Skeletal muscle tissue (tissue), 7 donors: ENCODE measurements around a stretch of chr13.

DNA sequence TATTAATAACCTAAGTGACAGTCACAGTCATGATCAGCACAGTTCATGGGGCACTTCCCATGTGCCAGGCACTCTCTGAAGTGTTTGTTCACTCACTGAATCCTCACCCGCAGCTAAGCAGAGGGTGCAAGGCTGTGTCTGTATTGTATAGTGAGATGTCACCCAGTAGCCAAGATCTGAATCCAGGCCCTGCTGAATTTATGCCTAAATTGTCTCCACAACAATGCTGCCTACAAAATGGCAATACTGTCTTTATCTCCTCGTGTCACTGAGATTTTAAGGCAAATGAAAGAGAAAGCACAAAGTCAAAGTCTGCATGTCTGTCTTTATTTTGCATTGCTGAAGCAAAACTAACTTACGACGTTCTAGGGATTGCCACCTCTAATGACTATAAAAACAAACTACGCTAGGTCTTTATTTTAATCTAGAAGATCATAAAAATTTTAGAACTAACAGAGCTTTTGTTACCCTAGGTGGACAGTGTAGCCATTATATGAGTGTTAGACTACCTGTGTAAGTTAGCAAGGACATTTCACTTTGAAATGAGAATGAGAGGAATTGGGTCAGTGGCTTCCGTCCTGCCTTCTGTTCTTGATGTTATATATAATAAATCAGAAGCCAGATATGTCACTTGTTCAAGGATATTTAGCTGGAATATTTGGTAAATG is 286.9 kb downstream of the MYO16 start:
- PRO-cap, 3 experiments, result no peak in any of the 3 experiments
- RAMPAGE, long total RNA, result no peak
- RRBS, 2 experiments, result no CpG with 5 or more reads among the region's 6 CpGs

- PRO-cap, 3 experiments, result no peak in any of the 3 experiments
- RAMPAGE, long total RNA, result no peak
- RRBS, 2 experiments, result no CpG with 5 or more reads among the region's 5 CpGs
These were observed 519.0 kb downstream of the IRS2 start for GRCh38 chr13:109267316-109267771.

- PRO-cap, 3 experiments, result no peak in any of the 3 experiments
- RAMPAGE, long total RNA, result no peak
- RRBS, 2 experiments, result no CpG with 5 or more reads among the region's 4 CpGs
These were observed 517.0 kb downstream of the IRS2 start for GRCh38 chr13:109269312-109269906.

DNA sequence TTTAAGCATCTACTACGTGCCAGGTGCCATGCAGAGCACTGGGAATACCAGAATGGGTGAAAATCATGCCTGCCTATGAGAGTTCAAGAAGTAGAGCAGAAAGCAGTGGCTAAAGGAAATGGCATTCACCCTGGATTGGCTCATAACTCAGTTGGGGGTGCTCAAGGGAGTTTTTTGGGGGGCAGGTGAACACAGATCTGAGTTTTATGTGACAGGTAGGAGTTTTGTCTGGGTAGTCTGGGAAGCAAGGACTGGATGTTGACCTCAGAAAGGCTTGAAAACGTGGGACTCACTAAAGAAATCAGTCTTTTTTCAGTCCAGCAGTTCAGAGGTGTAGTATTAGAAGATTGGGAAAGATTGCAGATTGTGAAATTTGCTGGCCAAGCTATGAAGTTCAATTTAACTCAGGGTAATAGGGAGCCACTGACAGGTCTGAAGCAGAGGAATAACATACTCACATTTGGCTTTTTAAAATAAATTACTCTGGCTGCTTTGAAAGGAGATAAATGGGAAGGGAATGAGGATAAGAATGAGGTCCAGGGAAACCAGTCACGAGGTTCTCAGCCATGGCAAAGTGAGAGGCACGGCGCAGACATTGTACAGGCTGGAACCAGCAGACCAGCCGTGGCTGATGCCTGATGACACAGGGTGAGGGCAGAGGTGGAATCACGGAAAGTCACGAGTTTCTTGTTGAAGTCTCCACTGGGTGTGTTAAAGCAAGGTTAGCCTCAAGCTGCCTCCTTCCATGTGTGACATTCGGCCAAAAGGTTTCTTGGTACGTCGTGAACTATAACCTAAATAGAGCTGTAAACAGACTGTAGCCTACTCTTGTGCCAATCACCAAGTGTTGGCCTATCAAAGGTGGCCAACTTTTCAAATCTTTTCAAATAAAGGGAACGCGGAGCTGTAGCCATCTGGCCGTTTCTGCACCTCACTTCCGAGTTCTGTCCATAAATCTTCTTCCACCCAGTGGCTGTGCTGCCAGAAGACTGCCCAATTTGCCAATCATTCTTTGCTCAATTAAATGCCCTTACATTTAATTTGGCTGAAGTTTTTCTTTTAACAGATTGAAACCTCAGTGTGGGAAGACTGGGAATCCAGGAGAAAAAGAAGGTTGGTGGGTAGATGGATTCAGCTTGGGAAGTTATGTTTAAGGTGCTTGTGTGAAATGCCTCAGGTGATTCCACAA is 377.6 kb downstream of the IRS2 start:
- PRO-cap, 3 experiments, result no peak in any of the 3 experiments
- RAMPAGE, long total RNA, result no peak
- RRBS, 2 experiments, result no CpG with 5 or more reads among the region's 15 CpGs

DNA sequence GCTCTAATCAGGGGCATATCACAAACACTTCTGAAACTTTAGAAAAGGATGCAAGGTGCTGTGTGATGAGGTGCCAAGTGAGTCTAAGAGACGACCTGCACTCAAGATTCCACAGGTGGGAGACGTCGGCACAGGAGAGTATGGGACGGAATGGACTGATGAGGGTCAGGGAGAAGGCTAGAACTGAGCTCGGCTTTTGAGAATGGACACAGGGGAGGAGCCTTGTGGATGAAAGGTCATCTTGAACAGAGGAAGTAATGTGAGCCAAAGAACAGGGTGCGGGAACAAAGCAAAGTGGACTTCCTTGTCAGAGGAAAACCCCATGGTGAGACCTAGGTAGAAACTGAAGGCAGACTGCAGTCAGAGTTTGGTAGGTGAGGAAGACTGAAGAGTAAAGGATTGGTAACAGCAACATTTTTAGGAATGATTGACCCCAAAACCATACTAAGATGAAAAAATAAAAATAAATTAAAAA is 199.3 kb downstream of the IRS2 start:
- PRO-cap, 3 experiments, result no peak in any of the 3 experiments
- RAMPAGE, long total RNA, result no peak
- RRBS, 2 experiments, result no CpG with 5 or more reads among the region's 6 CpGs

- PRO-cap, 3 experiments, result peak in 2 of 3 experiments; most common plus-strand start chr13:109765160 (in 1); most common minus-strand start chr13:109764990 (in 1)
- RAMPAGE, long total RNA, result no peak
- RRBS, 2 experiments, result no CpG with 5 or more reads among the region's 5 CpGs
These were observed 21.4 kb downstream of the IRS2 start for GRCh38 chr13:109764881-109765482.

- PRO-cap, 3 experiments, result no peak in any of the 3 experiments
- RAMPAGE, long total RNA, result no peak
- RRBS, 2 experiments, result no CpG with 5 or more reads among the region's 12 CpGs
These were observed 89.4 kb upstream of the IRS2 start for GRCh38 chr13:109875589-109876458.

GRCh38 chr13:110136447-110137586 is 170.1 kb downstream of the COL4A1 start:
- PRO-cap, 3 experiments, result no peak in any of the 3 experiments
- RAMPAGE, long total RNA, result no peak
- RRBS, 2 experiments, result no CpG with 5 or more reads among the region's 17 CpGs

DNA sequence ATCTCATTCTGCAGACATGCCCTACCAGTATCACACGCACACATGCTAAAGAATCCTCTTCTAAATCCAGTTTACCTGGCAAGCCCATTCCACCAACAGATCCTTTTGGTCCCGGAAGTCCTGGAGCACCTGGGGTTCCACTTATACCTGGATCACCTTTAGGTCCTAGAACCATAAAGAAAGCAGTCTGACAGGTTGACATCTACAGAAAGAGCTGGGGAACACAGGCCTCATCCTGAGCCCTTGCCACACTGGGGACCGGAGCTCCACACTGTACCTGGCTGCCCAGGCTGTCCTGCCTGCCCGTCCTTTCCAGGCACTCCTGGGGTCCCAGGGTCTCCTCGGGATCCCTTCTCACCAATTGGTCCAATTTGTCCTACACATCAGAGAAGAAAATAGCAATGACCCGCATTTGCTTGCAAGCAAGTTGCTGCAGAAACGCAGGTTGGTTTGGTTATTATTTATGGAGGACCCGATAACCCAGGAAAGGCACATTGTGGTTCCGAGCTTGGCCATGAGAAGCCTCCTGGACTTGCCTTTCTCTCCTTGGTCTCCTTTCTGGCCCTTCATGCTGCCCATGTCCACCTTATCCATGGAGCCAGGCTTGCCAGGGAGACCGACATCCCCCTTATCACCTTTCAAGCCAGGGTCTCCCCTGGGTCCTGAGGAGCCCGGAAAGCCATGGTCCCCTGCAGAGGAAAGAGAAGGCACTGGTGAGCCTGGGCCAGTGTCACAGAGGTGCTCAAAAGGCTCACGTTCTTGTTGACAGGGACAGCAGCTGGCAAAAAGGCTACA is 130.4 kb downstream of the COL4A1 start:
- PRO-cap, 3 experiments, result no peak in any of the 3 experiments
- RAMPAGE, long total RNA, result no peak
- RRBS, 2 experiments, result 100% methylated on average over 1 of the region's 12 CpGs; no CpG with 5 or more reads in 1 of the 2 experiments

DNA sequence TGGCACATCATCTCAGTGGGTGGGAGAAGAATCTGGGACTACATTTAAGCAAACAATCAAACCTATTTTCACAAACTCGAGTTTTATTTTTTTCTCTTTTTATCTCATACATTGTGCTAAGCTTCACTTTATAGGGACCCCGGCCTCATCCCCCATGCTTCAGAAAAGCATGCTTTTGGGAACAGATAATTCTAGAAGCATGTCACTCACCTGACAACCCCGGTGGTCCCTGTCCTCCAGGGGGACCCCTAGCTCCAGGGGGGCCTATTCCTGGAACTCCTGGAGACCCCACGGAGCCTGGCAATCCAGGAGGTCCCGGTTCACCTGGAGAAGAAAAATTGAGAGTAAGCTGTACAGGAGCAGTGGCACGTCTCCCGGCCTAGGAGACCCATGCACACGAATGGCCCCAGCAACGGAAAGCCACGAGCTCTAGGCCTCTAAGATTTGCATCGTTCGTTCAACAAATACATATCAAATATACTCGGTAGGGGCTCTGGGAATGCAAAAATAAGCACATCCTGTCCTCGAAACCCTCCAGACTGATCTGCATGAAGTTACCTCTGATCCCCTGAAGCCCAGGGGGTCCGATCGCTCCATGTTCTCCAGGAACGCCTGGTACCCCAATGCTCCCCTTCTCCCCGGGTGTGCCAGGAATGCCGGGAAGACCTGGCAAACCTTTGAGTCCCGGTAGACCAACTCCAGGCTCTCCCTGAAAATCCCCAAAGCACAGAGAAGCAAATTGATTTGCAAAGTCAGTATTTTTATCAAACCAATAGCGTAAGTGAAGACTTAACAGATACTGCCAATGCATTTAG is 128.0 kb downstream of the COL4A1 start:
- PRO-cap, 3 experiments, result no peak in any of the 3 experiments
- RAMPAGE, long total RNA, result no peak
- RRBS, 2 experiments, result 93 to 97% methylated on average over 6 of the region's 21 CpGs

GRCh38 chr13:110186072-110186784 is 120.7 kb downstream of the COL4A1 start:
- PRO-cap, 3 experiments, result no peak in any of the 3 experiments
- RAMPAGE, long total RNA, result no peak
- RRBS, 2 experiments, result no CpG with 5 or more reads among the region's 12 CpGs

DNA sequence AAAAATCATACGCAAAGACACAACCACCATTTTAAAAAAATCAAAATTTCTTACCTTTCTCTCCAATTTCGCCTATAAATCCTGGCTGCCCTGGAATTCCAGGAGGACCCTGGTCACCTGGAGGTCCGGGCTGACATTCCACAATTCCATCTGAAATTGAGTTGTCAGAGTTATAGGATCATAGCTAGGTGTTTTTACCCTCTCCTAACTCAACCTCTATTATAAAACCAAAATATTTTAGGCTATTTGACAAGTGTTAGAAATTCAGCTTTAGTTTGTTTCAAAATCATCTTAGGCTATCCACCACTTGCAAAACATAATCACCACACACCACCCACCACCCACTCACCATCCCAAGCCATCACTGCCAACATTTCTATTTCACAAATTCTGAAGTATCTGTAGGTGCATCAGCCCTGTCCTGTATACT is 112.0 kb downstream of the COL4A1 start:
- PRO-cap, 3 experiments, result no peak in any of the 3 experiments
- RAMPAGE, long total RNA, result no peak
- RRBS, 2 experiments, result 90% methylated on average over 2 of the region's 3 CpGs; no CpG with 5 or more reads in 1 of the 2 experiments

GRCh38 chr13:110238713-110239171 is 68.2 kb downstream of the COL4A1 start:
- PRO-cap, 3 experiments, result no peak in any of the 3 experiments
- RAMPAGE, long total RNA, result no peak
- RRBS, 2 experiments, result no CpG with 5 or more reads among the region's 2 CpGs

DNA sequence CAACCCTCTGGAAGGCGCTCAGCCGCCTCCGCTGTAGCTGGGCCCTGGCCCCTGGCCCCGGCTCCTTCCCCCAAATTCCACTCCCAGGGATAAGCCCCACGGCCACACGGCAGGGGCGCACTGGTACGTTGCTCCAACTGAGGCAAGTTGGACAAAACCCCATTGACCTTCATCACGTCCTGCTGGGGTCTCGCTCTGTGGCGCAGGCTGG is 58.7 kb downstream of the COL4A1 start:
- PRO-cap, 3 experiments, result no peak in any of the 3 experiments
- RAMPAGE, long total RNA, result no peak
- RRBS, 2 experiments, result no CpG with 5 or more reads among the region's 11 CpGs

GRCh38 chr13:110250133-110251198 is 56.5 kb downstream of the COL4A1 start:
- PRO-cap, 3 experiments, result no peak in any of the 3 experiments
- RAMPAGE, long total RNA, result no peak
- RRBS, 2 experiments, result no CpG with 5 or more reads among the region's 17 CpGs

GRCh38 chr13:110262365-110262958 is 44.5 kb downstream of the COL4A1 start:
- PRO-cap, 3 experiments, result no peak in any of the 3 experiments
- RAMPAGE, long total RNA, result no peak
- RRBS, 2 experiments, result no CpG with 5 or more reads among the region's 8 CpGs

DNA sequence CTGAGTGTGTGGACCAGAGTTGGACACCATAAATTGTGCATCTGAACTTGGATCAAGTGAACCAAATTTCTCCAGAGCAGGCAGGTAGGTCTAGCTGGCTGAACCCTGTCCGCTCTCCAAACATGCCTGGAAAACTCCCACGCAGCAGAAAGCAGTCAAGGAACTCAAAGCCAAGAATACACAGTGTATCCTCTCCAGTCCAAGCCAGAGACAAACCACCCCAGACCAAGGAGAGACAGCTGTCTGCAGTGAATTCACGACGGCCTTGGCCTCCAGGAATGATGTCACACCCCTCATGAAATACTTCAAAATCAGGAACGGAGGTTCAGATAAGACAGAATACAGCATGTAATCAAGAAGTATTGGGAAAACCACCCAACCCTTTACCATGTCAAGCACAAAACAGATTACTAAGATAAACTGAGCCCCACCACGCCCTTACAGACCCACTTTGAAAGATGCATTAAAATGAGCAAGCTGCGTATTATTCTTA is 44.0 kb downstream of the COL4A1 start:
- PRO-cap, 3 experiments, result no peak in any of the 3 experiments
- RAMPAGE, long total RNA, result no peak
- RRBS, 2 experiments, result no CpG with 5 or more reads among the region's 7 CpGs

DNA sequence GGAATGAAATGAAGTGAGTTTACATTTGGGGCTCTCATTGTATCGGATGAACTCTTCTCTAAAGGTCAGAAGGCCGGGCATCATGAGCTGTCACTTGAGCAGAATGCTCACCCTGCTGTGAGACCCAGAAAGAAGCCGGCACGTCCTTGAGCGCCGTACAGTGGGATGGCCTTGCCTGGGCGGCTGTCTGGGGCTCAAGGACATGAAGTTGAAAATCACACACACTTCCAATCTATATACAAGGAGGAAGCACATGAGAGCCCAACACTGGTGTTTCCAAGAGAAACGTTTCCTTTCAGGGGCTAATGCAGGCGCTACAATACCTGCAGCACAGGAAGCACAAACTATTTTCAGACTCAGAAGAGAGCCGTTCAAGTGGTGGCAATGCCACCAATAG is 19.5 kb downstream of the COL4A1 start:
- PRO-cap, 3 experiments, result no peak in any of the 3 experiments
- RAMPAGE, long total RNA, result no peak
- RRBS, 2 experiments, result 58 to 74% methylated on average over 2 to 3 of the region's 10 CpGs

- PRO-cap, 3 experiments, result no peak in any of the 3 experiments
- RAMPAGE, long total RNA, result no peak
- RRBS, 2 experiments, result no CpG with 5 or more reads among the region's 4 CpGs
These were observed 13.5 kb downstream of the COL4A1 start for GRCh38 chr13:110293452-110293913.

- PRO-cap, 3 experiments, result no peak in any of the 3 experiments
- RAMPAGE, long total RNA, result no peak
- RRBS, 2 experiments, result no CpG with 5 or more reads among the region's 16 CpGs
These were observed 898 bp downstream of the COL4A2 start for GRCh38 chr13:110308062-110308301.